ENCODE measurements around a stretch of chr5.

GRCh38 chr5:179791836-179792555 is 1.8 kb upstream of the LTC4S start:
- PRO-cap = no peak
CAGE:
- cytosol, long polyA minus RNA = no peak
- cytosol, long polyA plus RNA = no peak
- long polyA plus RNA = no peak
- nucleus, long polyA minus RNA = no peak
- nucleus, long polyA plus RNA = no peak

DNA sequence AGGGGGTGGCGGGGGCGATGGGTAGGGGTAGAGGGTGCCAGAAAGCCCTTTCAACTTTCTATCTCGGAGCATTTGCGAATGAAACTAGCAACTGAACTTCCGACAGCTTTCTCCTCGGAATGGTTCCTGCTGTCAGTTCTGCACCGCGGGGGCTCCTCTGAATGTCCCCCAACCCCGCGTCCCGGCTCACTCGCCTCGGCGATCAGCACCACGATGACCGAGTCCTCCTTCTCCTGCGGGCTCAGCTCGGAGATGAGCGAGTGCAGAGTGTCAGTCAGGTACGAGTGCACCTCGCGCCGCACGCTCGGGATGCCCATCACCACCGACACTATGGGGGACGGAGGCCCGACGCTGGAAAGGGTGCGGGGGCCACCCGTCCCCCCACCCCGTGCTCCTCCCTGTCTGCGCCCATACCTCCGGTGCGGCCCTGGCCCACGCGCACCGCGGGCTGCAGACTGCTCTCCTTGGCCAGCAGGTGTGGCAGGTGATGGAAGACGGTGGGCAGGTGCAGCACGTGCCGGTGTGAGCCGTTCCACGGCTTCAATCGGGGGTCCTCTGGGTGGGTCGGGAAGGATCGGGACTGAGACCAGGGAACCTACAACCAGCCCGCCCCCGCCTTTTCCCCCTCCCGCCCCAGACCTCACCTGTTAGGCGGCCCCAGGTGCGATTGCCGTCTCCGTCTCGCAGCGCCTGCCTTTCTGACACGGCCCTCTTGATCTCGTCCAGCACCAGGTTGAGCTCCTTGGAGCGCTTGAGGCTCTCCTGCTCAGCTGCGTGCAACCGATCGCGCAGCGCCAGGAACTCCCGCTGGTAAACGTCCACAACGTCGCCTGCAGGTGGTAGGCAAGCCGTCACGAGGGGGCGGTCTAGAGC is 5.3 kb downstream of the MGAT4B start:
- PRO-cap = no peak
CAGE:
- cytosol, long polyA minus RNA = no peak
- cytosol, long polyA plus RNA = no peak
- long polyA plus RNA = no peak
- nucleus, long polyA minus RNA = no peak
- nucleus, long polyA plus RNA = no peak

- PRO-cap = bidirectional peak, plus-strand start at chr5:179819638, minus-strand start at chr5:179819518
CAGE:
- cytosol, long polyA minus RNA = no peak
- cytosol, long polyA plus RNA = no peak
- long polyA plus RNA = no peak
- nucleus, long polyA minus RNA = no peak
- nucleus, long polyA plus RNA = no peak
Observed at GRCh38 chr5:179819352-179820022, 1.2 kb upstream of the SQSTM1 start.

- PRO-cap = no peak
CAGE:
- cytosol, long polyA minus RNA = no peak
- cytosol, long polyA plus RNA = no peak
- long polyA plus RNA = no peak
- nucleus, long polyA minus RNA = no peak
- nucleus, long polyA plus RNA = no peak
Observed at GRCh38 chr5:179835866-179836491, 15.3 kb downstream of the SQSTM1 start.

- PRO-cap = no peak
CAGE:
- cytosol, long polyA minus RNA = no peak
- cytosol, long polyA plus RNA = no peak
- long polyA plus RNA = no peak
- nucleus, long polyA minus RNA = no peak
- nucleus, long polyA plus RNA = no peak
Observed at GRCh38 chr5:179860069-179861090, 1.8 kb upstream of the MRNIP start.

DNA sequence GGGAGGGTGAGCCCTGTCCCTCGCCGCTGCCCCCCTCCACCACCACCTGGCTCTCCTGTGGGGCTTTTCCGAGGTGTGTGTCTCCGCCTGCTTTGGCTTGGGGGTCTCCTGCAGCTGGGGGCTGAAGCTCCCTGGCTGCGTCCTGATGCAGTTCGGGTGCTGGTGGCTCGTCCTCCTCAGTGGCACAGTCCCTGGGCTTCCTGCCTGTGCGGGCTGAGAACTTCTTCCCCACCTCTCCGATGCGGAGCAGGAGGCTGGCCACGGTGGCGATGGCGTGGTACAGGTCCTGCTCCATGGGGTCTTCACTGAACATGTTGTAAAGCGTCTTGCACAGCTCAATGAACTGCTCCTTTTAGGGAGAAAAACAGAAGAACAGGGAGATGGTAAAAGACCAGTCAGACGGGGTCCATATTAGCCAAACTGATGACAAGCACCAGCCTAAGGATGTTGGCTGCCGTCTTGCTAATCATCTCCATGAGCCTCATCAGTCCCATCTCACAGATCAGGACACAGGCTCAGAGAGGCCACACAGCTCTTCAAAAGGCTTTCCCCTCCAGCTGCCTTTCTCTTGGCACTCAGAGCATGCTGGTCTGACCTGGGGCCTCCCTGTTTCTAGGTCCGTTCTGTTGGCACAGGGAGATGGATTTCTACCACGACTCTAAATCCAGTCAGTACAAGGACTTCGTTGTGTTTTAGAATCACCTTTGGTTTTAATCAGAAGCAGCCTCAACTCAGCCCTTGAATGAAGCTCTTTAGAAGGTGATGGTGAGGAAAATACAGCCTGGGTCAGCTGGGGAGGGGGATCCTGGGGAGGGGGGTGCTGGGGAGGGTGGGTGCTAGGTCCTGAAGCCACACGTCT is 5.4 kb upstream of the MRNIP start:
- PRO-cap = no peak
CAGE:
- cytosol, long polyA minus RNA = no peak
- cytosol, long polyA plus RNA = no peak
- long polyA plus RNA = no peak
- nucleus, long polyA minus RNA = no peak
- nucleus, long polyA plus RNA = no peak

DNA sequence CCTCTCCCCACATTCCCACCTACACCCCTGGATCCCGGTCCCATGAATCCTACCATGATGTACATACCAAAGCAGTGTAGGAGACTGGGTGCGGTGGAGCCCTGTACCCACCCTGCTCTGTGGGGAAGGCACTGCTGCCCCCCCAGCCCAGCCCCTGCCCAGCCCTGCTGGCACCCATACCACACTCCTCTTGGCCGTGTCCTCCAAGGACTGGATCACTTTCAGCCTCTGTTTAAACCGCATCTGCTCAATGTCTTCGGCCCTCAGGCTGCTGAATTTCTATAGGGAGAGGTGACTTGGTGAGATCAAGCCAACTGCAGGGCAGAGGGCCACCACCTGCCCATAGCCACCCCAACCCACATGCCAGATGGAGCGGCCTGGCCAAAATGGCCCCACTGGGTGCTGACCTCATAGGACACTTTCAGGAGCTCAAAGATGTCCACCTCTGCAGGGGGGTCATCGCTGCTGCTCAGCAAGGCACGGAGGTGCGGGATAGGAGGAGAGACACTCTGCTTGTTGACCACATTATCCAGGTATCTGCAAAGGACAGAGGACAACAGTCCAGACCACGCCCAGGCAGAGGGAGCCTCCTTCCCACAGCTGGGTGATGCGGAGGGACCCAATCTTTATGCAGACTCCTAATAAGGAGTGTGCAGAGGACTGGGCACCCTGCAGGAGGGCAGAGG is 14.2 kb upstream of the MRNIP start:
- PRO-cap = no peak
CAGE:
- cytosol, long polyA minus RNA = no peak
- cytosol, long polyA plus RNA = no peak
- long polyA plus RNA = no peak
- nucleus, long polyA minus RNA = no peak
- nucleus, long polyA plus RNA = no peak

DNA sequence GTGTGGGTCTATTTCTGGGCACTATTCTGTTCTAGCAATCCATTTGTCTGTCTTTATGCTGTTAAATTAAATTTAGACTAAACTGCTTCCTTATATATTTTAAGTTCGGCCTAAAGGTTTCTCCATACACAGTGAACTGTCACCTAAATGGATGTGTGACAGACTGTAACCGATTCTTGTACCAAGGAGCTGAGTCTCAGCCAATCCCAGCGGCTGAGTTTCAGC is 15.6 kb upstream of the TBC1D9B start:
- PRO-cap = no peak
CAGE:
- cytosol, long polyA minus RNA = no peak
- cytosol, long polyA plus RNA = no peak
- long polyA plus RNA = no peak
- nucleus, long polyA minus RNA = no peak
- nucleus, long polyA plus RNA = no peak

GRCh38 chr5:180072567-180073076 is 1.1 kb upstream of the RNF130 start:
- PRO-cap = no peak
CAGE:
- cytosol, long polyA minus RNA = no peak
- cytosol, long polyA plus RNA = no peak
- long polyA plus RNA = no peak
- nucleus, long polyA minus RNA = no peak
- nucleus, long polyA plus RNA = no peak

DNA sequence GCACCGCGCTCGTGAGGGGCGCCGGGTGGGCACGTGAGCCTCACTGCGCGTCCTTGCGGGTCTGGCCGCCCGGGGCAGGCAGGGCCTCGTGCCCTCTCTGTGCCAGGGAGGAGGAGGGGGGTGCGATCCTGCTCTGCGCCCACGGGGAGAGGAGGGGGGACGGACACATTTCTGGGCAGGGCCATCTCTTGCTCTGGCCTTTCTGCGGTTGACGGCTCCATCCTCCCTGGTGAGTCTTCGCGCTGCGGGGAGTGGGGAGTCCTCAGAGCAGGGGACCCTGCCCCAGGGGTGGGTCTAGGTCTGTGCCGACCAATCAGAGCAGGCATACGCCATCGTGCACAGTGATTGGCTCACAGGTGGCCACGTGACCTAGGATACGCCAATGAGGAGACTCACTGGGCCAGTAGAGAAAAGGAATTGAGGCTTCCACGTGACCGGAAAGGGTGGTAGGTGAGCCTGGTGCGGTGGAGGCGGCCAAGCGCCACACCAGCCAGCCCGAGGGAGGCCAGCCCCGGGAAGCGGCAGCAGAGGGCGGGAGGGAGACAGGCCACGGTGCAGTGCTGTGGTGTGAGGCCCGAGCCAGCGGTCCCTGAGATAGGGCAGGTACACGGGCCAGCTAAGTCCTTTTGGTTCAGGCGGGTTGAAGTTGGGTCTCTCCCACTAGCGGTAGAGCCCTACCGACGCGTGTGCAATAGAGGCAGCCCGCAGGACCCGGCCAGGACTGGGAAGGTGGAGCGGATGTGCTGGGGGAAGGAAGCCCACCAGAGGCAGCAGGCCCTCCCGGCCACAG is 65.2 kb upstream of the RNF130 start:
- PRO-cap = no peak
CAGE:
- cytosol, long polyA minus RNA = no peak
- cytosol, long polyA plus RNA = no peak
- long polyA plus RNA = no peak
- nucleus, long polyA minus RNA = no peak
- nucleus, long polyA plus RNA = no peak

- PRO-cap = no peak
CAGE:
- cytosol, long polyA minus RNA = no peak
- cytosol, long polyA plus RNA = no peak
- long polyA plus RNA = no peak
- nucleus, long polyA minus RNA = no peak
- nucleus, long polyA plus RNA = no peak
Observed at GRCh38 chr5:180289418-180289980, 2.4 kb downstream of the MAPK9 start.

DNA sequence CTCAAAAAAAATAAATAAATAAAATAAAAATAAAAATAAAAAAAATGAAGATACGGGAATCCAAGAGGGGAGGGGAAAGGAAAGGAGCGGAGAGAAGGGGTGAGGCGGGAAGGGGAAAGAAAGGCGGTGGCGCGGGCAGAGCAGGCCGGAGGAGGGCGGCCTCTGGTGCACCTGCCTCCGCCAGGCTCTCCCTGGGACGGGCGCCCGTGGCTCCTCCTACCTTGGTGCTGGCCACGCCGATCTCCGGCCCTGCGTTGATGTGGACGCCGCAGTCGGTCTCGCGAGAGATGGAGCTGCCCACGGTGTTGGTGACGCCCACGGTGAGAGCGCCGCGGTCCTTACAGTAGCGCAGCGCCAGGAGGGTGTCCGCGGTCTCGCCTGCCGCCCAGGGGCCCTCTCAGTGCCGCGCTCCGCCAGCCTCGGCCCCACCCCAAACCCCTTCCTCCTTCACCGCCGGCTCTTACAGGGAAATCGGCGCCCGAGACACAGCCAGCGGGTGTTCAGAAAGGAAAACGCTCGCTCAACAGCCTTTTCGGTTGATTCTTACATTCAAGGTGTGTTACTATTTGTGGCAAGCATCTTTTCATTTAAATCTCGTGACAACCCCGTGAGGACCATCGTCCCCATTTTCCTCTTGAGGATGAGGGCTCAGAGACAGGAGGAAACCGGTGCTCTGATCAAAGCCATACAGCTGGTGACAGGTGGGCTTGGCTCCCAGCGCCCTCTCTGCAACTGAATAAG is 21.9 kb upstream of the MAPK9 start:
- PRO-cap = bidirectional peak, plus-strand start at position 357 of the sequence, minus-strand start at position 202 of the sequence
CAGE:
- cytosol, long polyA minus RNA = no peak
- cytosol, long polyA plus RNA = no peak
- long polyA plus RNA = no peak
- nucleus, long polyA minus RNA = no peak
- nucleus, long polyA plus RNA = no peak

DNA sequence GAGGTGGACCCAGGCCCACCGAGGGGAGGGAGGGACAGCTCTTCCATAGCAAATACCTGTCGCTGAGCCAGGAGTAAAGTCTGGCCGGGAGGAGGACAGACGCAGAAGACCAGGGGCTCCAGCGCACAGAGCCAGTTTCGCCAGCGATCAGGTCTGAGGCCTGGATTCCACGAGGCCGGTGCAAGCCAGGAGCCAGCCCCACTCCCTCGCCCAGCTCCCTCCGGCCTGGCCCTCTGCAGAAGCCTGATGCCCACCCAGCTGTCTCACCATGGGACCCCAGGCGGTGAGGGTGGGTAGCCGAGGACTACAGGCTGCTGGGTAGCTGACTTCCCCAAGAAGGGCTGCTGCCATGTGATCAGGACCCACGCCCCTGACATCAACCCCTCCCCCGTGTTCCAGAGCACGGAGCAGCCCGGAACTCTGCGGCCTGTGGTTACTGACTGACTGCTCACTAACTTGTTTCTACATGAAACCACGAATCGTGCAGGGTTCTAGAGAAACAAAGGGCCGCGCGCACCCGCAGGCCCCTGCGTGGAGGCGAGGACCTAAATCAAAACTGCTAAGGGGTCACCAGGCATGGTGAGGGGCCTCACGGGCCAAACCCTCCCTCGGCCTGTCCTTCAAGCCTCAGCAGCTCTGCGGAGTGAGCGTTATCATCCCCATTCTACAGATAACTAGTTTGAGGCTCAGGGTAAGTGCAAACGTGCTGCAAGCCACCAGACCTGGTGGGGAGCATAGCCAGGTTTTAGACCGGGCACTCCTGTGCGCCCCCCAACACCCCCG is 1.1 kb upstream of the MGAT1 start:
- PRO-cap = no peak
CAGE:
- cytosol, long polyA minus RNA = no peak
- cytosol, long polyA plus RNA = no peak
- long polyA plus RNA = no peak
- nucleus, long polyA minus RNA = no peak
- nucleus, long polyA plus RNA = no peak

GRCh38 chr5:180810354-180811341 is 8.0 kb upstream of the MGAT1 start:
- PRO-cap = bidirectional peak, plus-strand start at chr5:180810597, minus-strand start at chr5:180810456; unidirectional peak, minus-strand start at chr5:180811256
CAGE:
- cytosol, long polyA minus RNA = no peak
- cytosol, long polyA plus RNA = no peak
- long polyA plus RNA = no peak
- nucleus, long polyA minus RNA = no peak
- nucleus, long polyA plus RNA = no peak

DNA sequence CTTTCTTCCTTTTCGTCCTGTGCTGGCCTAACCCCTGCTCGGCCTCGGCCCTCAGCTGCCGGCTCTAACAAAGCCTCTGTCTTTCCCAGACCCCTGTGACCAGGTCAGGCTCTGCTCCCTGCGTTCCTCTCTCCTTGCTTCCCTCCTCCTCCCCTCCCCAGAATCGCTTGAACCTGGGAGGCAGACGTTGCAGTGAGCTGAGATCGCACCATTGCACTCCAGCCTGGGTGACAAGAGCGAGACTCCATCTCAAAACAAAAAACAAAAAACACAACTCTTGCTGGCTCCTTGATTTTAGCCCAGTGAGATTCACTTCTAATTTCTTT is 29.2 kb upstream of the MGAT1 start:
- PRO-cap = unidirectional peak, minus-strand start at position 63 of the sequence
CAGE:
- cytosol, long polyA minus RNA = no peak
- cytosol, long polyA plus RNA = no peak
- long polyA plus RNA = no peak
- nucleus, long polyA minus RNA = no peak
- nucleus, long polyA plus RNA = no peak

DNA sequence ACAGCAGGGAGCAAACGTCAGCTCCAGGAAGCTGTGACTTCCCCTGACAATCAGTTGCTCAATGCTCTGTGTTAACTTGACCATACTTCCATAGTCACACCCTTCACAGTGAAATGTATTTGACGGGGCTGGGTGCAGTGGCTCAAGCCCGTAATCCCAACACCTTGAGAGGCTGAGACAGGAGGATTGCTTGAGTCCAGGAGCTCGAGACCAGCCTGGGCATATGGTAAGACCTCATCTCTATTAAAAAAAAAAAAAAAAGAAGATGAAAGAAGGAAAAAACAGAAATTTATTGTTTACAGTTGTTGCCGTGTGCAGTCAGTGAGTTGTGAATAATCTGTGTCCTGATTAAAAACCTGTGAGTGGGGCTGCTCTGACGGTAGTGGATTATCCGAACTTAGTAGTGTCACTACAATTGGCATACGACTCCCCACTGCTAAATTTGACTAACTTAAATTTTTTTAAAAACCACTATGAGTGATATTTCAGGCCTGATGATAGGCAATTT is 10.6 kb downstream of the BTNL8 start:
- PRO-cap = no peak
CAGE:
- cytosol, long polyA minus RNA = no peak
- cytosol, long polyA plus RNA = no peak
- long polyA plus RNA = no peak
- nucleus, long polyA minus RNA = no peak
- nucleus, long polyA plus RNA = no peak

DNA sequence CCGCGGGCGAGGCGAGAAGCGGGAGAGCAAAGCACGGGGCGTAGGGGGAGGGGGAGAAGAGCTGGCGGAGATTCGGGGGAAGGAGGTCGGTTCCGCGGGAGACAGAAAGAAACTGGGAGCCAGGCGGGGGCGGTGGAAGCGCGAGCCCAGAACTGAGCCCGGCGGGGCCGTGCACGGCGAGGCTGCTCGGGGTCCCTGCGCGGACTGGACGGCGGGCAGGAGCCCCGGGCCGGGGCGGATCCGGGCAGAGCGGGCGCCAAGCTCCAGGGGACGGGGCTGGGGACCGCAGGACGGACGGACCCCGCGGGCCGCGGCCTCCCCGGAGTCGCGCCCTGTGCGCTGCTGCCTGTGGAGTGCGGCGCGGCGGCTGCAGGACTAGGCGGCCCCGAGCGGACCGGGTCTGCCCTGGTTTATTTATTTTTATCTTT is 29.8 kb downstream of the OR2V1 start:
- PRO-cap = no peak
CAGE:
- cytosol, long polyA minus RNA = no peak
- cytosol, long polyA plus RNA = no peak
- long polyA plus RNA = no peak
- nucleus, long polyA minus RNA = no peak
- nucleus, long polyA plus RNA = no peak

- PRO-cap = no peak
CAGE:
- cytosol, long polyA minus RNA = no peak
- cytosol, long polyA plus RNA = no peak
- long polyA plus RNA = no peak
- nucleus, long polyA minus RNA = no peak
- nucleus, long polyA plus RNA = no peak
Observed at GRCh38 chr5:181189543-181190737, 15.1 kb downstream of the TRIM7 start.

DNA sequence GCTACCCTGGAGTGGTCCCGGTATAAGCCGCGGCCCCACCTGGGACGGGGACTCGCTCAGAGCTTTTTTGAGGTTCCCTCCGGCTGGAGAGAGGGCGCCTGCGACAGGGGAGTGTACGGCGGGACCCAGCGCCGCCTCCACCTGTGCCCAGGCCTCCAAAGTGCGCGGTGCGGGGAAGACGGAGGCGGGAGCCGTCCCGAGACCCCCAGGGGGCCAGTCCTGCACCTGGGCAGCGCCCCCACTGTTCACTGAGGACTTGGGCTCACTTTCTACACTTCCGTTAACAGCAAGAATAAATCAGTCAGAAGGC is 14.3 kb downstream of the TRIM7 start:
- PRO-cap = no peak
CAGE:
- cytosol, long polyA minus RNA = no peak
- cytosol, long polyA plus RNA = no peak
- long polyA plus RNA = no peak
- nucleus, long polyA minus RNA = no peak
- nucleus, long polyA plus RNA = no peak

Measured in endothelial cell of umbilical vein (primary cell).